ENCODE results near the gene PTPDC1.

DNA sequence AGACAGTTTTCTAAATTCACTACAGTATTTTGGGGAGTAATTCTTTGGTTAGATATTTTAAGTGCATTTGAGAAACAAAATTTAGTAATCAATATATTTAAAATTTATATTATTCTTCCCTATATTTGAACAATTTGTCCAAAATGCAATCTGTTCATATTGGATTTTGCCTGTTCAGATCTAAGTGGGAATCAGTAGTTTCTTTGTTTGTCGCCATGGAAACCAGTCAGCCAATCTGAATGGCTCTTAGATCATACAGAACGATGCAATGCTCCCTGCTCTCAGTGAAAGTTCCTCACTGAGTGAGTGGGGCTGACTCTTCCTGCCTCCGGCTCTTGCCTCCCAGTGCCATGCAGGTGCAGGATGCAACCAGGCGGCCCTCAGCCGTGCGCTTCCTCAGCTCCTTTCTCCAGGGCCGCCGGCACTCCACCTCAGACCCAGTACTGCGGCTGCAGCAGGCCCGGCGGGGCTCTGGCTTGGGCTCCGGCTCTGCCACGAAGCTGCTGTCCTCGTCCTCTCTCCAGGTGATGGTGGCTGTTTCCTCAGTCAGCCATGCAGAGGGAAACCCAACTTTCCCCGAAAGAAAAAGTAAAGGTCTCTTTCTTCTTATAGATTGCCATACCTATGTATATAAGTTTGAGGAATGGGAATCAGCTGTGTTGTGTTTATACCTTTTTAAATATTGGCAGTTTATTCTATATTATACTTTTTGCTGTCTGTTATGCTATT lies at the start of gene PTPDC1:
Gene PTPDC1, plus strand, starts transcription at position 284 of the 729 bp plus-strand sequence.
- PRO-cap, 2 experiments: no peak in any of the 2 experiments

DNA sequence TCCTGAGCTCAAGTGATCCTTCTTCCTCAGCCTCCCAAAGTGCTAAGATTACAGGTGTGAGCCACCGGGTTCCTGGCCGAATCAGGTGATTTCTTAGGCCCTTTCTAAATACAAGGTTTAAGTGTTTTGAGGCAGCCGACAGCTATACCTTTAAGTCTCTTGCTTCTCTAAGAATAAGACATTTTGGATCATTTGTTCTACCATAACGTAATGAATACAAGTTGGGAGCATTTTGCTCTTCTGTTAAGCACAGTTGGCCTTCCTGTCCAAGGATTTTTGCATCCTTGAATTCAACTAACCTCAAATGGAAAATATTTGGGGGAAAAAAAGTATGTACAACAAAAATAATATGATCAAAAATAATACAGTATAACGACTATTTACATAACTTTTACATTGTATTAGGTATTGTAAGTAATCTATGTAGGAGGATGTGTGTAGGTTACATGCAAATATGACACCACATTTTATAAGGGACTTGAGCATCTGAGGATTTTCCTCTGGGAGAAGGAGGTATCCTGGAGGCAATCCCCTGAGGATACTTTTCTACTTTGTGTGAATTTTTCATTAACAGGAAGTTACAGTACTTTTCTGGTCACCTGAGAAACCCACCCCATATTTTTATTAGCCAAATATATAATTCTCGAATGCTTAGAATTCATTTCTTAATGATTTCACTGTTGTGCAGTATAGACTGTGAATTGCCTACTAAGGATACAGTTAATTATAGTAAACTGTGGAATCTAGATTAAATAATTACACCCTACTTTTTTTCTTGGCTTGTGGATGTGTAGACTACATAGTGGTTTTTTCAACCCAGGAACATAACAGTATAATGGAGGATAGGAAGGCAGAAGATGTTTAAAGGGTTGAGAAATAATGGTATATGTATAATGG lies 85.2 kb downstream of the PTPDC1 start:
- PRO-cap, 2 experiments: no peak in any of the 2 experiments

DNA sequence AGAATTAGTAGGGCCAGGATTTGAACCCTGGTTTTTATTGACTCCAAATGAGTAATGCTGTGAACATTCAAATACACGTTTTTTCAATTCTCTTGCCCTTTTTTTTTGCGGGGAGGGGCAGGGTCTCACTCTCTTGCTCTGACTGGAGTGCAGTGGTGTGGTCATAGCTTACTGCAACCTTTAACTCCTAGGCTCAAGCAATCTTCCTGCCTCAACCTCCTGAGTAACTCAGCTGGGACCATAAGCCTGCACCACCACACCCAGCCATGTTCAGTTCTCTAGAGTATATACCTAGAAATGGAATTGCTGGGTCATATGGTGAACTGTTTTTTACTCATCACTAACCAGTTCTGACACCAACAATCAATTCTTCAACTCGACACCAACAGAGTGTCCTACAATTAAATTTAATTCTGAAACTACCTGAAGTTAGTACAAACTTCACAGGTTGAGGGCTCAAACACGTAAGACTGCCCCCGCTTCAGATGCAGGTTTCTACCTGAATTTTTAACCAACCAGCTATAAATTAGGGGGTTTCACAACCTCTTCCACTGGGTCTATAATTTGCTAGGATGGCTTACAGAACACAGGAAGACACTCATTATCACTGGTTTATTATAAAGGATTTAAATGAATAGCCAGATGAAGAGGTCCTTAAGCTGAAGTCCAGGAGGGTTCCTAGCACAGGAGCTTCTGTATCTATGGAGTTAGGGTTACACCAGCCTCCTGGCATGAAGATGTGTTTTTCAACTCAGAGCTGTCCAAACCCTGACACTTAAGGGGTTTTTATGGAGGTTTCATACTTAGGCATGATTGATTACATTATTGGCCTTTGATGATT lies 85.3 kb upstream of the ZNF169 start:
- PRO-cap, 2 experiments: no peak in any of the 2 experiments

DNA sequence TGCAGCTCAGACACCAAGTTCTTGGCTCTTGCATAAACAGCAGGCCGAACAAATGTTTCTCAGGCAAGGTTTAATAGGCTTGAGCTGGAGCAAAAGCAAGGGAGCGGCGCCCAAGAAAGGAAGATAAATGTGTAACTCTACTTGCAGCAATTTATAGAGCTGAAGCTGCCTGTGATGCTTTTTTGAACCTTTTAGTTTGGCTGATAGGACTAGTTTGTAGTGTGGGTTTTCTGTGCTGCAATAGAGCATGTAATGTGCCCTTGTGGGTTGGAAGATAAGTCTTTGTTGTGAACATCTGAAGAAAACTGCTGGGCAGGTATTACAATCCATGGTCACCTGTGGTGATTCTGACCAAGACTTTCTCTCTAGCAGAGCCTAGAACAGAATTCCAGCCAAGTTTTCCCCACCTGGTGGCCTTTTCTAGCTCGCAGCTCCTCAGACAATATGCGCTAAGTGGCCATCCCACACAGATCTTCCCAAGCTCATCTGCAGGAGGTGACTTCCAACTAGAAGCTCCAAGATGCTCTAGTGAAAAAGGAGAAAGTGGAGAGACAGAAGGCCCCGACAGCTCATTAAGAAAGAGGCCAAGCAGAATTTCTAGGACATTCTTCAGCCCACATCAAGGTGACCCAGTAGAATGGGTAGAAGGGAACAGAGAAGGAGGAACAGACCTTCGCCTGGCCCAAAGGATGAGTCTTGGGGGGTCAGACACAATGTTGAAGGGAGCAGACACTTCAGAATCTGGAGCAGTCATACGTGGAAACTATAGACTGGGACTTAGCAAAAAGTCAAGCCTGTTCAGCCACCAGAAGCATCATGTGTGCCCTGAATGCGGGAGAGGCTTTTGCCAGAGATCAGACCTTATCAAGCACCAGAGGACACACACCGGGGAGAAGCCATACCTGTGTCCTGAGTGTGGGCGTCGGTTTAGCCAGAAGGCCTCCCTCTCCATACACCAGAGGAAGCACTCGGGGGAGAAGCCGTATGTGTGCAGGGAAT lies 28.7 kb downstream of the NUTM2F start:
- PRO-cap, 2 experiments: no peak in any of the 2 experiments

DNA sequence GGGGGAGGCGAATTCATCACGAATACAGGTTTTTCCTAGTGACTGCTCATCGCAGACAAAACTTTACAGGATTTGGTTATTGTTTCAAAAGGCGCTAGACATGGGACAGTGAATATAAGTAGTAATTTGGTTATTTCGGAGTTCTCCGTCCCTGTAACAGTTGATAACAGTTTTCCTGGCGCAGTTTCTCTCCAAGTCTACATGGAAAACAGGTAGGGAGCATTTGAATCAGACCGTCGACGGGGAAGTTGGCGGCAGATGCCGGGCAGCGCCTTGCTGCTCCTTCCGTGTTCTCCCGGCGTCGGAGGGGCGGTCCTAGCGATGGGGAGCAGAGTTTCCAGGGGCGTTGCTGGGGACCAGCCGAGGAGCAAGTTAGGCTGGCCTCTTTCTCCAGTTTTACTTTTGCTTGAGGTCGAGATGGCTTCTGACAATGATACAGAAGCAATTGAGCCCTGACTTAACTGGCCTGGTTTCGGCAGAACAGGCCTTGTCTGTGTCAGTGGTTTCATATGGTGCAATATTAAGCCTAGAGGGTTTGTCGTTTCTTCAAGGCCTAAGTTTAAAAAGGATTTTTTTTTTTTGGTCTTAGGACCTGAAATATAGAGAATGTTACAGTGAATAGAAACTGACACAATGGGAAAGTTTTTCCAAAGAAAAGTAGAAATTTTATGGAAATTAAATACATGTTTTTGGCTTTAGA lies 835 bp downstream of the MFSD14B start:
- PRO-cap, 2 experiments: no peak in any of the 2 experiments

DNA sequence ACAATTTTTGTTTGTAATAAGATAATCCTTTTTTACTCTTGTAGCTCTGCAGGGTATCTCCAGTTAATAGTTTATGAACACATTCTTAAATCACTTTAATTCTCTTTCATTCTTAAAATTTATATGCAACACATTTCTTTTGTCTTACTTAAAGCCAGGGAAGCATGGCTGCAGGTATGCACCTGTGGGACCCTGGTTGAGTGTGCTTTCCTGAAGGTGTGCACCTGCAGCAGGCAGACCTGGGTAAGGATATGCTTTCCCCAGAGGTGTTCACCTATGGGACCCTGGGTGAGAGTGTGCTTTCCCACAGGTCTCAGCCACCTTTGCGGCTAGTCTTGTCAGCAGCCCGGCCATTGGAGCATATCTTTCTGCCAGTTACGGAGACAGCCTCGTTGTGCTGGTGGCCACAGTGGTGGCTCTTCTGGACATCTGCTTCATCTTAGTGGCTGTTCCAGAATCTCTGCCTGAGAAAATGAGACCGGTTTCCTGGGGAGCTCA lies 70.3 kb downstream of the MFSD14B start:
- PRO-cap, 2 experiments: no peak in any of the 2 experiments

- PRO-cap, 2 experiments: no peak in any of the 2 experiments
These were observed 15.1 kb upstream of the FBP1 start for GRCh38 chr9:94654127-94655011.

DNA sequence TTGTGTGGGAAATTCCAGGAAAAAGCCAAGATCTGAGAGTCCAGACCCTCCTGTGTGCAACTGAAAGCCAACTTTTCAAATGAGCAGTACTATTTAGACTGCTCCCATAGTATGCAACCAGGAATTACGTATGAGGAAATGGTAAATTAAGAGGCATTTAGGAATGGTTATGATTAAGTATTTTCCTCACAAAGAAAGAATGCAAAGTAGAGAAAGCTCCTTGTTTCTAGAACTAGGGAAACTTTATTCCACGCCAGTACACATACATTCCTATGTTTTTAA lies 55.9 kb downstream of the AOPEP start:
- PRO-cap, 2 experiments: no peak in any of the 2 experiments

GRCh38 chr9:94907750-94908722 lies 181.5 kb downstream of the AOPEP start:
- PRO-cap, 2 experiments: no peak in any of the 2 experiments

DNA sequence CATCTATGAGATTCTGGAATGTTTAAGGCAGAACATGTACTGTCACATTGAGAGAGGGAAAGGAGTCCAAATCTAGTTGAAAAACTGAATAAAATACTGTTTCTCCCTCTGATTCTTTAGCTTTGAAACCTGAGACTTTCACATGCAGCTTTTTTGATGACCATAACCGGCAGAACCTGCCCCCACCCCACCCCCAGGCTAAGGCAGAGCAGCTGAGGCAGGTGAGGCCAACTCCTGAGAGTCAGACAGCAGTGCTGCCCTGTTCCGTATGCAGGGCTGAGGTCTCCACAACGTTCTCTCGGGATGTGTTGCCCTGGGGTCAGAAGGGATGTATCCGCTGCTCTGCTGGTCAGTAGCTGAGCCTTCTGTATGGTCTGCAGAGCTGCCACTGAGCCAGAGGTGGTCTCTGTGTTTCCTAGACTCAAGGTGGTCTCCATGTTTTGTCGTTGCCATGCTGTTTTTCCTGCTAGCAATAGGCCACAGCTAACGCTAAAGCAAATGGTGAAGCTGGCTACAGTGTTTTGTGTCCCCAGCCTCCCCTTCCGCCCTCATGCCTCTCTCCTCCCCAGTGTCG lies 190.5 kb downstream of the AOPEP start:
- PRO-cap, 2 experiments: no peak in any of the 2 experiments

GRCh38 chr9:94976090-94976561 lies 249.6 kb downstream of the AOPEP start:
- PRO-cap, 2 experiments: no peak in any of the 2 experiments

DNA sequence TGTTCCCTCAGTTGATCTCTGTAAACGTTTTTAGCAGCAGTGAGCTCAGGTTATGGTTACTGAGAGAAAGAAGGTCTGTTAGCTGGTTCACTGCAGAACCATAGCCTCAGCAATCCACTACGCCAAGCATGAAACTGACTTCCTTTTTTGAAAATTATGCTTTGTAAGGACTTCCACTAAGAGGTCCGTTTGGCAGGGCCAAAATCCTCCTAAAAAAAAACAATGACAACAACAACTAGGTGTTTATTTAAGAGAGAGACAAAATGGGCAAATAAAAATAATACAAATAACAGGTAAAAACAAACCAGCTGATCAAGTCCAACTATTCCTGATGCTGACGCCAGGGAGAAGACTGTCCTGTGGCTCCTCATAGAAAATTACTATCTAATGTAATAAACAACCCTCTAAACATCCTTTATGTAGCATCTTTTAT lies 273.4 kb downstream of the AOPEP start:
- PRO-cap, 2 experiments: no peak in any of the 2 experiments

GRCh38 chr9:95044421-95044807 lies 273.1 kb downstream of the FANCC start:
- PRO-cap, 2 experiments: no peak in any of the 2 experiments

DNA sequence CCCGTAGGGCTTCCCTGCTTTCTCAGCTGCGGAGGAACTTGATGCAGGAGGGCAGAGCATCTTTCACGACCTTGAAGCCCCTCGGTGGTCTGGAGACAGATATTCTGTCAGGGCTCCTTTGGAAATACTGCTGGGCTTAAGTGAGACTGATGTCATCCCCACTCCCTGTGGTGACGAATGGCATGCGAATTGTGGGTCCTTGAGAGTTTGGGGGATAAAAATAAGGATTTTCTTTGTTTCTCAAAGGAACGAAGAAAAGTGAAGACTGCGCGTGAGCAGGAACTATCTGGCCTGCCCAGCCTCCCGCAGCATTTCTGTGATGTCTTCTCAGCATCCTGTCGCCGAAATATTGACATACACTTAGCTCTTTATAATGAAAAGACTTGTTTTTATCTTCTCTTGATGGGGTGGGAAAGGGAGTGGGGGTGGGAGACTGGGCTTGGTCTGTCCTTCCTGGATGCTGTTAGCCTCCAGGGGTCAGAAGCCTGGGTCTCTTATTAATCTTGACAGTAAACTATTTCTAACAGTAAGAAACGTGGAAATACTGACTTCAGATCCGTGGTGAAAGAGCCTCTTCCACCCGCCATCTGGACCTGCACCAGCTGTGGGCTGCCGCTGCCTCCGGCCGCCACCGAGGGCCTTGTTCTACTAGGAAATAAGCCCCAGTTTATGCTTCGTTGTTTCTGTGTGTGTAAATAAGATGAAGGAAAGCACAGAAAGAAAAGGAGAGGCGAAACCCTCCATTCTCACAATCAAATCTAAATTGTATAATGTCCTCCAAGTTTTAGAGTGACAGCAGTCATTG lies 239.7 kb downstream of the FANCC start:
- PRO-cap, 2 experiments: no peak in any of the 2 experiments

GRCh38 chr9:95081878-95082692 lies 235.4 kb downstream of the FANCC start:
- PRO-cap, 2 experiments: no peak in any of the 2 experiments

GRCh38 chr9:95082693-95083705 lies 234.5 kb downstream of the FANCC start:
- PRO-cap, 2 experiments: no peak in any of the 2 experiments

DNA sequence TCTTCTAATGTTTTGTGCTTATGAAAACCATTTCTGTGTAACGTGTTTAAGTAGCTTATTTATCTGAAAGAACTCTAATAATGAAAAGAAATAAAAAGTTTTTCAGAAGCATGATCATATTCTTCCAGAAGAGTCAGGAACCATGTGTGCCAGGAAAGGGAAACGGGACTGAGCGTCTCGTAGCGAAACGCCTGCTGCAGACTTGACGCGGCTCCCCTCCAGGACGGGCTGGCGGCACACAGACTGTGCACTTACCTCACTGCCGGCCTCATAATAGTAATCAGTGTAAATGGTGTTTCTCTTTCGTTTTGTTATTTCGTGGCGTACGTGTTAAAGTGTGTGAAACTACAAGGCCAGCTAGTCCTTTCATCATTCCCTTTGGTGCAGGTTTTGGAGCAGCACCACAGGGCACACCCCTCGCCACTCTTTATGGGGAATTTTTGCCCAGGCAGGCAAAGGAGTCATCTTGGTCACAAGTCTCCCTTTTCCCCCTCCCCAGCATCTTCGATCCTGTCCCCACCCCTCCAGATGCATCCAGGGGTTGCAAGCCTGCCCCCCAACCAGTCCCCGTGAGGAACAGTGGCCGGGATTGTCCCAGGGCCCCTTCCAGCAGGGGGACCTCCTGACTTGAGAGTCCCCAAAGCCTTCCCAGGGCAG lies 233.2 kb downstream of the FANCC start:
- PRO-cap, 2 experiments: no peak in any of the 2 experiments

- PRO-cap, 2 experiments: no peak in any of the 2 experiments
These were observed 215.5 kb downstream of the FANCC start for GRCh38 chr9:95101963-95102471.

- PRO-cap, 2 experiments: no peak in any of the 2 experiments
These were observed 213.5 kb downstream of the FANCC start for GRCh38 chr9:95103815-95104515.

DNA sequence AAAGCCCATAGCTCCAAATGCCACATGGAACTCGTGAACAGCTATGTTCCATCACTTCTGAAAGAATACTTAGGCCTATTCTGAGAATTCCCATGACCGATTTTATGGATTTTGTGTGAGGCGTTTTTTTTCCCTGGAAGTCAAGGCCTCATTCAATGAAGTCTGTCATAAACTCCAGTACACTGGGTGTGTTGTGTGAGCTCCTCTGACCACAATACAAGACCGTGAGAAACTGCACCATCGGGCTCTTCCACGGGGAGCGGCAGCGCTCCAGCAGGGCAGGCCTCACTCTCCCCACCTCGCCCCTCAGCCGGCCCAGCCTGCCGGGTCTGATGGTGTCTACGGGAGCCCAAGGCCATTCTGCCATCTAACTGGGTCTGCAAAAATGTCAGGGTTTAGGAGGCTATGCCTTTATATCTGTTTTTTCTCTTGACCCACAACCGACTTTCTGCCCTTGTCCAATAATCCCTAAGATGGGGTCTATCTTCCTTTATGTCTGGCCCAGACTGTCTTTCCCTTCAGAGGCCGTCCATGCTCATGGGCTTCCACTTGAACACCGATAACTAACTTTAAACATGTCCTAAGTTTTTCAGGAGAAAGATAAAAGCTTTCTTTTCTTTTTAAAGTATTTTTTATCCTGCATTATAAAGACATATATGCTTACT lies 209.4 kb downstream of the FANCC start:
- PRO-cap, 2 experiments: no peak in any of the 2 experiments

Measured in right ventricle myocardium (tissue), 1 donor.